Cytotoxic T cell (primary cell): Measurements from ENCODE around the genes IP6K1 and TRAIP.

GRCh38 chr3:49531389-49531961 is 22.8 kb upstream of the BSN start:
- PRO-cap, 2 experiments: no peak in any of the 2 experiments

DNA sequence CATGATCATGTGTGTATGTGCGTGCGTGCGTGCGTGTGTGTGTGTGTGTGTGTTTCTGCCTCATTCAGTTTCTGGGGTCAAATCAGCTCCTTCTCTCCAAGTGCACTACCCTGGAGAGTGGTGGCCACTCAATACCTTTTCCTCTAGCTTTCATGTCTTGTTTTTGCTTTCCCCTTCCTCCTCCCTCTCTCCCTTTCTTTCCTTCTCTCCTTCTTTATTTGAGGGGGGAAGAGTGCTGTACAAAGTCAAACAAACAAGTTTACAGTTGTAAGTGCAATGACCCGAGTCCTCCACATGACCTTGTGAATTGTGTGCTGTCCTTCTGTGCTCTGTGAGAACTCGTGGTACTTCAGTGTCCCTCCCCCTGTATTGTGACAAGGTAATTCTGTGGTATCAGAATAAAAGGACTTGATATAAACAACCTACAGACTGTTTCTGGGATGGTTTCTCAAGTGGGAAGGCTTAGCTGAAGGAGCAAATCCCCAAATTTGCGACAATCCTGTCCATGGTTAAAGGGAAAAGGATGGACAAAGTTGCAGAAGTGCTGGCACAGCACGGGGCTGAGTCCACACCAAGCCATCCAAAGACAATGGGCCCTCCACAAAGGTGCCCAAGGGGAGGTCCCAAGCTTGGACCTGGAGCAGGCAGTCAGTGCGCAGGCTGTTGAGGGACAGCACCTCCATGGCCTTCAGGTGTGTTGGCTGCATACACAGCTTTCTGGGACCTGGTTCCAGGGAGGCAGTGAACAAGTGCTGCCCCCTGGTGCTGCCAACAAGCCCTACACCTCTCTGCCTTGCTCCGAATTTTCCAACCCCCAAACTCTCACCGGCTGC is 2.8 kb upstream of the APEH start:
- PRO-cap, 2 experiments: no peak in any of the 2 experiments

DNA sequence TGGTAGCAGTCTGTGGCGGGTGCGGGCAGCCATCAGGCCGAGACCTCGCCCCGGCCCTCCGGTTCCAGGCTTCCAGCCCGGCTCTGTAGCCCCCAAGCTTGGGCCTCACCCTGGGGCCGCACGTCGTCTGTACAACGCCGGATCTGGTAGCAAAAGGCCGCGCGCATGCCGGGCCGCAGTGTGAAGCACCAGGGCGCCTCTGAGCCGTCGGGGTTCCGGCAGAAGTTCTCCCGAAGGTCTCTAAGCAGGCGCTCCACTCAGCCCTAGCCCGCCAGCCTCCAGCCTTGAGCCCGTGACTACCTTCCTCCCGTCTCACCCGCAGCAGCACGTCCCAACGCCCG is 3.4 kb downstream of the MST1 start:
- PRO-cap, 2 experiments: no peak in any of the 2 experiments

DNA sequence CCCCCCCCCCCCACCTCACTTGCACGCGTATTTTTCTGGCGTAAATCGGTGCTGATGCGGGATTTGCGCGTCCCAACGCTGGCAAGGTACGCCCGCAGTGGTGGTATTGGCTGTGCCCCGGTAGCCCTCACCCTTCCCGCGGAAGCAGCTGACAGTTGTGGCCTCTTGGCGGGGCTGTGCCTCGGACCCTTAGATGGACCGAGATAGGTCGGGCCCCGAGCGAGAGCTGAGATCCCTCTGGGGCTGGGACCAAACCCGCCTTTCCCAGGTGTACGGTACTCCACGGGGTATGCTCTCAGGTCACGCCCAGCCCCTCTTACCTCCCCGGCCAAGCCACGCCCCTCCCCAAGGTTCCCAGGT is 3.0 kb downstream of the MST1 start:
- PRO-cap, 2 experiments: no peak in any of the 2 experiments

DNA sequence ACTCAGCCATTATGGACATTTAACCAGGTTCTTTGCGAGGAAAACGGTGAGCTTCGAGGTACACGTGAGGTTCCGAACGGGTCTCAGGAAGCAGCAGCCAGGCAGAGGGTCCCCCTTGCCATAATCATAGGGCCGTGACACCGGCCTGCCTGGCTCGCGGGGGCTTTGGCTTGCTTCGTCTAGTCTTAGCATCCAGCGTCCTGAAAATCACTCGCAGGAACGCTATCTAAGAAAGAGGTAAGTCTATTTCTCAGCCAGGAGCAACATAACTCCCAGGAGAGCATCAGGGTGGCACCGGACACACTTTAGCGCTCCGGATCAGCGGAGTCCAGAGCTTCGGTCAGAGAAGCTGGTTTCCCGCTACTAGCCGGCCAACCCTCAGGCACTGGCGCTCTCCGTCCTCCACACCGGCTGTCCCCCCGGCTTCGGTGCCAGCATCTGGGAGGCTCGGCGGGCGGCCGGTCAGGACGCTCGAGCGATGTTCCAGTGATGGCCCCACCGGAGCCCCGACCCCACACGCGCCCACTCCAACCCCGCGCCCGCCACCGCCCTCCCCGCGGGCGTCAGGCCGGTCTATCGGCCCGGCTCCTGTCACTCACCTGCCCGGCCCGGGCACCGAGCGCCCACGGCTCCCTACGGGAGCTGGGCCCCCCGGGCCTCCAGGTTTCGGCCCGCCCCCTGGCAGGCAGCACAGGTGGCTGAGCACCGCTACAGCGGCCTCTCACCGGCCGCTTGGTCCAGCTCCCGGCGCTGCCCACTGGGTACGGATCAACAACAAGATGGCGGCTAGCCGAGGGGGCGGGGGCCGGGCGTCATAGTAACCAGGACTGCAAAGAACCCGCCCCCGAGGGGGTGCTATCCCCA is at the start of gene IP6K1:
IP6K1 (minus strand) TSS at position 788 of the 864 bp plus-strand sequence.
- PRO-cap, 2 experiments: peak in 2 of 2 experiments; most common plus-strand start position 182 of the sequence (in 1); most common minus-strand start position 788 of the sequence (in 1)

- PRO-cap, 2 experiments: no peak in any of the 2 experiments
Measured at GRCh38 chr3:49802623-49802777, 561 bp upstream of the INKA1 start.

GRCh38 chr3:49805868-49806676 is 3.0 kb downstream of the INKA1 start:
- PRO-cap, 2 experiments: peak in 1 of 2 experiments; most common plus-strand start chr3:49806500 (in 1); most common minus-strand start chr3:49806360 (in 1)

- PRO-cap, 2 experiments: peak in 2 of 2 experiments; most common plus-strand start chr3:49856668 (in 1); most common minus-strand start chr3:49856564 (in 2)
Measured at GRCh38 chr3:49856186-49857057, at the start of gene TRAIP. TRAIP (minus strand) TSS chr3:49856564.

DNA sequence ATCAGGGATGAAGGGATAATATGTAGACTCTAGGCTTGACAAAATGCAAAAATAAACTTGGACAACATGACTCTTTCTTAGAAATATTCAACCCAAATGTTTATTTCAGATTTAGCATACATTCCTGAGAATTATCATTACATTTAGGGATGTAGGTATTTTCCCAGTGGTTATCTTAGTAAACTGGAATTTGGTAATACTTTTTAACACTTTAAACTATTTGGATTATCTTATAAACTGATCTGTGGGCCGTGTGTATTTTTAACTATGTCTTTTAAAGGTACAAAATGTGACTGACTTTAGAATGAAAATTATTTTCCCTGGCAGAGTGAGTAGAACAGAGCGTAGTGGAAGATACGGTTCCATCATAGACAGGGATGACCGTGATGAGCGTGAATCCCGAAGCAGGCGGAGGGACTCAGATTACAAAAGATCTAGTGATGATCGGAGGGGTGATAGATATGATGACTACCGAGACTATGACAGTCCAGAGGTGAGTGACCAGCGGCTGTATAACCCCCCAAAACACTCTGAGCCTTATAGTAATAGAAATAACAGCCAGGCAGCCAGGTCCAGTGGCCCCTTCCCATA is 3.1 kb downstream of the RBM5 start:
- PRO-cap, 2 experiments: no peak in any of the 2 experiments

GRCh38 chr3:50125840-50126812 is 29.0 kb upstream of the SEMA3F start:
- PRO-cap, 2 experiments: no peak in any of the 2 experiments

- PRO-cap, 2 experiments: no peak in any of the 2 experiments
Measured at GRCh38 chr3:50150661-50151771, 4.1 kb upstream of the SEMA3F start.

GRCh38 chr3:50160365-50161087 is 5.4 kb downstream of the SEMA3F start:
- PRO-cap, 2 experiments: no peak in any of the 2 experiments

DNA sequence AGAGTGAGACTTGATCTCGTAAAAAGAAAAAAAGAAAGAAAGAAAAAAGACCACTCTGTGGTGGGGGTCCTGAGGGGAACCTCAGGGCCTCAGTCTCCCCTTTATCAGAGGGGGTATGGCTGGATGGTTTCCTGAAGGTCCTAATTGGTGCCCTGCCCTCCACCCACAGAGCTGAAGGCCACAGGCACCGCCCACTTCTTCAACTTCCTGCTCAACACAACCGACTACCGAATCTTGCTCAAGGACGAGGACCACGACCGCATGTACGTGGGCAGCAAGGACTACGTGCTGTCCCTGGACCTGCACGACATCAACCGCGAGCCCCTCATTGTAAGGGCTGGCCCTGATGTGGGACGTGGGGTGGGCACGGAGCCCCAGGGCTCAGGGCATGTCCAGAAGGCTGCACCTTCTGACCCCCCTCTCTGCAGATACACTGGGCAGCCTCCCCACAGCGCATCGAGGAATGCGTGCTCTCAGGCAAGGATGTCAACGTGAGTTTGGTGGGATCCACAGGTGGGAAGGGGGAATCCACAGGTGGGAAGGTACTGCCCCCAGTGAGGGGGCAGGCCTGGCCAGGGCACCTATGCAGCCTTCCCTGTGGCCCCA is 17.7 kb upstream of the GNAT1 start:
- PRO-cap, 2 experiments: no peak in any of the 2 experiments

DNA sequence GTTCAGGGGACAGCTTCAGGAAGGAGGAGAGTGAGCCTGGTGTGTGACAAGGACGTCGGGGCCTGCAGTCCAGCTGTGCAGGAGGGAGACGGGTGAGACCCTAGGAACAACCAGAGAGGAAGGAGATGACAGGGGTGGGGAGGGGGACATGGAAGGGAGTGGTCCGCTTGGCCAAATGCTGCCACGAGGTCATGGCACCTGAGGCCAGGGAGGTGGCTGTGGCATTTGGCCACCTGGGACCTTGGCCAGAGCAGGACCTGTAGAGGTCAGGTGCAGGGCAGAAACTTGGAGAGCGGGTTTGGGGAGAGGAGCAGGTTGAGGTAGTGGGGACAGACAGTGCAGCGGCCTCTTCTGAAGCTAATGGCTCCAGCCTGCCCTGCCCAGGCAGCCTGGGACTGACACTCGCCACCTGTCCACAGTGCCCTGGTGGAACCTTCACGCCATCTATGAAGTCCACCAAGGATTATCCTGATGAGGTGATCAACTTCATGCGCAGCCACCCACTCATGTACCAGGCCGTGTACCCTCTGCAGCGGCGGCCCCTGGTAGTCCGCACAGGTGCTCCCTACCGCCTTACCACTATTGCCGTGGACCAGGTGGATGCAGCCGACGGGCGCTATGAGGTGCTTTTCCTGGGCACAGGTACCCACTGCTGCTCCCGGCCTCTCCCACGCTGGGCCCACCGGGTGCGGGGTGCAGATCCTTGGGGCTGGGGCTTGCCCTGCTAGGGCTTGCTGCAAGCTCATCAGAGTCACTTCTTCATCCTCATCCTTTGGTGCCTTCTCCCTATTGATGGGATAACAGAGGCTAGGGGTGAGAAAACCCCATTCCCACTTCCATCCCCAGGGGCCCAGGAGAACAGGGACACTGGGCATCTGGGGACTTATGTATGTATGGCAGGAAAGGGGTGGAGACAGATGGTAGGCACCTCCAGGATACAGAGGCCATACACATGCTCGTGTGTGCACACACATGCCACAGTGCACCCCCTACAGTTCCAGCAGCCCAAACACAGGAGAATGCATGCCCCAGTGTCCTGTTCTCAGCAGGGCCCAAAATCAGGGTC is 6.9 kb upstream of the GNAT1 start:
- PRO-cap, 2 experiments: no peak in any of the 2 experiments

DNA sequence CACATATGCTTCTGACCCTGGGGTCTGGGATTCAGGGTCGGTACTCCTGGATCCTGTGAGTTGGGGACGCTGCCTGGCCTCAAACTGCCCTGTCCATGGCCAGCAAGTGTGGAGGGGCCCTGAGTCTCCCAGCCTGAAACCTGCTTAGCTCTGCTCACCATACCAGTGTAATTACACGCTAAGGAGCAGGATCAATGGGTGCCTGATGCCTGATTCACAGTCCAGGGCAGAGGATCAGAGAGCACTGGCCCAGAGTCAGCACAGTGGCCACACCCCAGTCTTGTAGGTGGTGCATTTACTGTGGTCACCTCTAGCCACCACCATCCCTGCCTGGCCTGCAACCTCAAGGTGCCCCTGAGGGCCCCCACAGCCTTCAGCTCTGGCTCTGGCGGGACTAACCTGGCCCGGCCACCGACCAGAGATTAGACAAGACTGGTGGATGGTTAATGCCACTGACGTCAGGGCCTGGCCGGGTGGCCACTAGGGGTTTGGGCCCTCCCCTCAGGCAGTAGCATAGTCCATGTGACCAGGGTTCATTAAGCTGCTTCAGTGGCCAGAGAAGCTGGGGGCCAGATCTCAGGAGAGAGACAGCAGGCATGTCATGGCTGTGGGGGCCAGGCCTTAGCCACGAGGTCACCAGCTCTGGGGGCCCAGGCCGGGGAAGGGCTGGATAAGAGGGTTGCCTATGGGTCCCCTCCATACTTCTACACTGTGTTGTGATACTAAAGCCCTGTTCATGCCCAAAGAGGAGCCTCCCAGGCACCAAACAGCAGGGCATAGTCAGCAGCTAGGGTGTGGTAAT is 3.3 kb upstream of the SLC38A3 start:
- PRO-cap, 2 experiments: no peak in any of the 2 experiments

DNA sequence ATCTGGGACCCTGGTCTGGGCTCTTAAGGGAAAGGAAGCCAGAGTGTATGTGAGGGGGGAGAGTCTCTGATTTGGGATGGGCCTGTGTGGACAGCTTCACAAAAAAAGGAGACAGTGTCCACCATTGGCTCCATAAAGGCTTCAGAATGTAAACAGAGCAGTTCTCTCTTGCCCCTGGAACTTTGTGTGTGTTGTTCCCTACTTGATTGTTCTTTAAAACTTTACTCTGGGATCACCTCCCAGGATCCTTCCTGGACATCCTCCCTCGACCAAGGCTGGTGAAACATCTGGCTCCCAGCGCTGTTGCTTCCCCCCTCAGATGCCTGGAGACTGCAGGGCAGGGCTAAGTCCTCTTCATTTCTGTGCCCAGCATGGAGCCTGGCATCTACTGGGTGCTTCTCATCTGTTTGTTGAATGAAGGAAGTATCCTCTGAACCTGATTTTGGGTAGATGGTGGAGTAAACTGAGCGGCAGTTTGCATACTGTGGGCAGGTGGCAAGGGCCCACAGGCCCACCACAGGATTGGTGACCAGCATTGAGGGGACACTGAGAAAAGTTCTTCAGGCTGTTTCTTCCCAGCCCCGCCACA is 3.2 kb downstream of the GNAI2 start:
- PRO-cap, 2 experiments: no peak in any of the 2 experiments

DNA sequence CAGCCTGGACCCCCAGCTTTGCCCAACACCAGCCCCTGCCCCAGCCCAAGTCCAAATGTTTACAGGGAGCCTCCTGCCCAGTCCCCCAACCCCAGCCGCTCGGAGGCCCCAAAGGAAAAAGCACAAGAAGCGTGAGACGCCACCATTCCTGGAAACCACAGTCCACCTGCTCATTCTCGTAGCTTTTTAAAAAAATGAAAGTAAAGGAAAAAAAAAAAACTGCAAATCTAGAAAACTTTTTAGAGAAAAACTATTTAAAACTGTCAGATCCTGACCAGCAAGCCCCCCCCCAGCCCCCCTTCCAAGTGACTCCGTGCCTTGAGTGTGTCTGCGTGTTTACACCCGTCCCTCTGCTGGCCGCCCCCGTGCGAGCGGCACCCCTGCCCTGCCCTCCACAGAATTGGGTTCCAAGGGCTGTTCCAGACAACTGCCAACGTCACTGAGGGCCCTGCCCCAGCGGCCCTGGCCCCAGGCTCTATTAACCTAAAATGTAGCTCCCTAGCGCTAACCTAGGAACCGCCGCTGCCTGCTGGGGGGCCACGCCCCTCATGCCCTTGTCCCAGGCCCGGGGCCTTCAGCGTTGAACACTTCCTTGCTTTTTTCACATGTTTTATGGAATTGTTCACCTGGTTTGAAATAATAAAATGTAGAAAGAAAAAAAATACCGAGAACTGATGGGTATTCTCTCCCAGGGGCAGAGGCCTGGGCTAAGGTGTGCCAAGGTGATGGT is 10.1 kb upstream of the SEMA3B start:
- PRO-cap, 2 experiments: peak in 1 of 2 experiments; most common plus-strand start position 401 of the sequence (in 1)

DNA sequence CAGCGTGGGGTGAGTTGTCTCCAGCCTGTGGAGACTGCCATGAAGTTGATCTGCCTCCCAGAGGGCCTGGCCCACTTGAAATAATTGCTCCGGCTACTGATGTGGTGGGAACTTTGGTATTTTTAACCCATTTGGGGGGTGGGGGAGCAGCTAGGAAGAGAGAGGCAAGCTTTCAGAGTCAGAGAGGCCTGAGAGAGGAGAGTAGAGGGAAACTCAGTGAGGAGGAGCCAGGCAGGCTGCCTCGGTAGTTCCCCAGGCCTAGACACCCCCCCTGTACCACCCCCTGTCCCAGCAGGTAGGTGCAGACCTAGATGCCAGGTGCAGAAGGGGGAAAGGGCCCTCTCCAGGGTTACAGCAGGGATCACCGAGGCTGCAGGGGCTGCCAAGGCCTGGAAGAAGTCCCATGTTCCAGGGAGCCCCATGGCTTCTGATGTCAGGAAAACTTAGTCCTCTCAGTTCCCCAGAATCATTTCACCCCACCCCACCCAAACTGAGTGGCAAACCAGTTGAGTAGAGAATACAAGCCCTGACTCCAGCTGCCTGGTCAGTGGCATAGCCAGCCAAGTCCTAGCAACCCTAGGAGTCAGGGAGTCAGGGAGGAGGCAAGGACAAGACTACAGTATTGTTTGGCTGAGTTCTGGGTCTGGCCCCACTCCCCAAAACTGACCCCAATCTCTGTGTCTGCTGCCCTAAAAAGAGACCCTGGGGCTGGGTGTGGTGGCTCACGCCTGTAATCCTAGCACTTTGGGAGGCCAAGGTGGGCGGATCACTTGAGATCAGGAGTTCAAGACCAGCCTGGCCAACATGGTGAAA is 7.4 kb upstream of the SEMA3B start:
- PRO-cap, 2 experiments: no peak in any of the 2 experiments

DNA sequence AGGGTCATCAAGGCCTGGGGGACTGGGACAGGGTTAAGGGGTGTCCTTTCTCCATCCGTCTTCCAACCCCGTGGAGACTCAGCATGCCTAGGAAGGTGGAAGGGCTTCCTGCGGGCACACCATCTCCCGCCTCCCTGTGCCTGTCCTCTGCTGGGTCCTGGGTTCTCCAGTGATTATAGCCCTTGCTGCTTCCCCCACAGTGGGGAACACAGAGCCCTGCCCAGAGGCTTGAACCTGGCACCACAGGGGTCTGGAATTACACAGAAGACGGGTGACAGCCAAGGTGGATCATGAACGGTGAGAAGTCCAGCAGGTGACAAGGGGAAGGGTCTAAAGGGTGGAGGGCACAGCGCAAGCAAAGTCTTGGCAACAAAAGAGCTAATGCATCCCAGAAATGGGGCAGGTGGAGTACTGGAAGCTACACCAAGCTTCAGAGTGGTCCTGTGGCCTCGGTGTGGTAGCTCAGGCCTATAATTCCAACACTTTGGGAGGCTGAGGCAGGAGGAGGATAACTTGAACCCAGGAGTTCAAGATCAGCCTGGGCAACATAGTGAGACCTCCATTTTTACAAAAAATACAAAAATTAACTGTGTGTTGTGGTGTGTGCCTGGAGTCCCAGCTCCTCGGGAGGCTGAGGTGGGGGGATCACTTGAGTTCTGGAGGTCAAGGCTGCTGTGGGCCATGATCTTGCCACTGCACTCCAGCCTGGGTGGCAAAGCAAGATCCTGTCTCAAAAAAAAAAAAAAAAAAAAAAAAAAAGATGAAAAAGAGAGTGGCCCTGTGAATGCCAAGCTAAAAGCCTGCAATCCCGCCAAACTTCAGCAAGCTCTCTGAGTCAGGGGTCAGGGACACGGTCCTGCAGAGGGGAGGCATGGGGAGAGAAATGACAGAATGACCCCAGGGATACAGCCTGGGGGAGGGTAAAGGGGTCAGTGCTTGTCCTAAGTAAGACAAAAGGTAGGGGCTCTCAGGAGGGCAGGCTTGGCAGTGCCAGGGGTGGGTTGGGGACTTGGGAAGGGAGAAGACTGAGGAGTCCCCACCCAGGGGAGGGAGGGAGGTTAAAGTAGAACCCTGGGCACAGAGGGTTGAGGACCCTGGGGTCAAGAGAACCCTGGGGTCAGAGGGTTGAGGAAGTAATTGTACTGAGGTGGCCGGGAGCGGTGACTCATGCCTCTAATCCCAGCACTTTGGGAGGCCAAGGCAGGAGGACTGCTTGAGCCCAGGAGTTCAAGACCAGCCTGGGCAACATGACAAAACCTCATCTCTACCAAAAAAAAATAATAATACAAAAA is 5.7 kb upstream of the SEMA3B start:
- PRO-cap, 2 experiments: no peak in any of the 2 experiments

GRCh38 chr3:50265814-50266435 is 3.0 kb upstream of the SEMA3B start:
- PRO-cap, 2 experiments: peak in 2 of 2 experiments; most common plus-strand start chr3:50266055 (in 2)